Mesenchymal stem cell of the bone marrow (primary cell): ENCODE measurements around a stretch of chr2.

DNA sequence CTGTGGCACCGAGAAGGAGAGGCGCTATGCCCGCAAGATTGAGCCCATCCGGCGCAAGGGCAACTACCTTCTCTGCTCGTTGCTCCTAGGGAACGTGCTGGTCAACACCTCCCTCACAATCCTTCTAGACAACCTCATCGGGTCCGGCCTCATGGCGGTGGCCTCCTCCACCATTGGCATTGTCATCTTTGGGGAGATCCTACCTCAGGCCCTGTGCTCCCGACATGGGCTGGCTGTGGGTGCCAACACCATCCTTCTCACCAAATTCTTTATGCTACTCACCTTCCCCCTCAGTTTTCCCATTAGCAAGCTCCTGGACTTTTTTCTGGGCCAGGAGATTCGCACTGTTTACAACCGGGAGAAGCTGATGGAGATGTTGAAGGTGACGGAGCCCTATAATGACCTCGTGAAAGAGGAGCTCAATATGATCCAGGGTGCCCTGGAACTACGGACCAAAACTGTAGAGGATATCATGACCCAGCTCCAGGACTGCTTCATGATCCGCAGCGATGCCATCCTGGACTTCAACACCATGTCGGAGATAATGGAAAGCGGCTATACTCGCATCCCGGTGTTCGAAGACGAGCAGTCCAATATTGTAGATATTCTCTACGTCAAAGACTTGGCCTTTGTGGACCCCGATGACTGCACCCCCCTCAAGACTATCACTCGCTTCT is 1.1 kb downstream of the CNNM4 start:
- CAGE, long polyA plus RNA = no peak

- CAGE, long polyA plus RNA = no peak
Measured at GRCh38 chr2:96800929-96801151, 15.2 kb upstream of the CNNM3 start.

GRCh38 chr2:96868874-96869692 is 797 bp downstream of the SEMA4C start:
- CAGE, long polyA plus RNA = no peak

DNA sequence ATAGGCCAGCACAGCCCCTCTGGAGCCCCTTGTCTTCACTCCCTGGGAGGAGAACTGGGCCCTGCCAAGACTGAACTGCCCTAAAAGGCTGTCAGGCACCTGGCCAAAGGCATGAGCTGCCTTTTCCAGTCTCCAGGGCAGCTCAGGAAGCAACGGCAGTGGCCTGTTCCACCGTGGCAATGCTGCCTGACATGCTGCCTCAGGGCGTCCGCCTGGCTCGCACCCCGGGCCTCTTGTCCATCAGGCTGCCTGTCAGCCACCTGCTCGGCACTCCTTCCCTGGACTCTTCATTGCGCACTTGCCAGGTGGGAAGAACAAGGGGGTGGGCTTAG is 37.9 kb upstream of the SEMA4C start:
- CAGE, long polyA plus RNA = no peak

- CAGE, long polyA plus RNA = no peak
Measured at GRCh38 chr2:96927483-96928744, 58.0 kb upstream of the SEMA4C start.

GRCh38 chr2:96950006-96950801 is 36.2 kb downstream of the FAM178B start:
- CAGE, long polyA plus RNA = no peak

DNA sequence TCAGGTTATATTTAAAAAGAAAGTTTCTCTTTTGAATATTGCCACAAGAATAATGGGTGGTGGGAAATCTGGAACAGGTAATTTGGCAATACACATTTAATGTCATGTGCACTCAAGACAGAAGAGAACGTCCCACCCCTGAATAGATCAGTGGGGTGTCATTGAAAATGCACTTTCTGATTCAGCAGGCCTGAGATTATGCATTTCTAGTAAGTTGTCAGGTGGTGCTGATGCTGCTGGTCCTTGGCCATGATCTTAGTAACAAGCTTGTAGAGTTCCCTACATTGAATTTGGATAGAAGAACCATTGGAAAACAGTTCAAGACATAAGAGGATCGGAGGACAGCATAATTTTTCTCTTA is 70.6 kb downstream of the ANKRD36 start:
- CAGE, long polyA plus RNA = no peak

- CAGE, long polyA plus RNA = no peak
Measured at GRCh38 chr2:97550957-97551617, 38.6 kb downstream of the ANKRD36B start.

DNA sequence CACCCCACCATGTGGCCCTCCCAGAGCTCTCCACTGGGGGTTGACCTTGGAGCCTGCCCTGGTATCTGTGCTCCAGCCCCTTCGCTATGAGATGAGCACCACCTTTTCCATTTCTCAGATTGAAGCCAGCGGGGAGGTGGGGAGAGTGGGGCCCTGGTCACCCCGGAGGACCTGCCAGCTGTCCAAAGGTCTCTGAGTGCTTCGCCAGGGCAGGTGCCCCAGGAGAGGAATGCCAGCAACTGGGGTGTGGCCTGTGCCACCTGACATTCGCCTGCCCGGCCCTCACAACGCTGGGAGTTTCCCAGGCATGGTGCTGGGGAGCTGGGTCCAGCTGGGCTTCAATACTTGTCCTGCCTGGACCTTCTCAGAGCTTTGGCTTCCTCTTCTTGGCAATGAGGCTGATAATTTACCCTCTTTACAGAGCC is 5.9 kb upstream of the ZAP70 start:
- CAGE, long polyA plus RNA = no peak

DNA sequence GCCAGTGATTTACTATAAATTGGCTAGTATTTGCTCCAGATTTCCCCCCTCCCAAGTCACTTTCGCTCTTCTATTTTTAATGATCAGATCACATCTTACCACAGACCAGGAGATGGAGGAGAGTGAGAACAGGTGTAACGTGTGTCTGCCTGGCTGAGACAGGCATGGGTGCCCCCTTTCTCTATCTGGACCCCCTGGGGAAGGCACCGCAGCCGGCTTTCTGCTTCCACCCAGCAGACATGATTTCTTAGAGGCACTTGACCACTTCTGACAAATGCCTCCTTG is 46.8 kb downstream of the ZAP70 start:
- CAGE, long polyA plus RNA = no peak

- CAGE, long polyA plus RNA = no peak
Measured at GRCh38 chr2:97786906-97787822, 73.8 kb downstream of the ZAP70 start.

DNA sequence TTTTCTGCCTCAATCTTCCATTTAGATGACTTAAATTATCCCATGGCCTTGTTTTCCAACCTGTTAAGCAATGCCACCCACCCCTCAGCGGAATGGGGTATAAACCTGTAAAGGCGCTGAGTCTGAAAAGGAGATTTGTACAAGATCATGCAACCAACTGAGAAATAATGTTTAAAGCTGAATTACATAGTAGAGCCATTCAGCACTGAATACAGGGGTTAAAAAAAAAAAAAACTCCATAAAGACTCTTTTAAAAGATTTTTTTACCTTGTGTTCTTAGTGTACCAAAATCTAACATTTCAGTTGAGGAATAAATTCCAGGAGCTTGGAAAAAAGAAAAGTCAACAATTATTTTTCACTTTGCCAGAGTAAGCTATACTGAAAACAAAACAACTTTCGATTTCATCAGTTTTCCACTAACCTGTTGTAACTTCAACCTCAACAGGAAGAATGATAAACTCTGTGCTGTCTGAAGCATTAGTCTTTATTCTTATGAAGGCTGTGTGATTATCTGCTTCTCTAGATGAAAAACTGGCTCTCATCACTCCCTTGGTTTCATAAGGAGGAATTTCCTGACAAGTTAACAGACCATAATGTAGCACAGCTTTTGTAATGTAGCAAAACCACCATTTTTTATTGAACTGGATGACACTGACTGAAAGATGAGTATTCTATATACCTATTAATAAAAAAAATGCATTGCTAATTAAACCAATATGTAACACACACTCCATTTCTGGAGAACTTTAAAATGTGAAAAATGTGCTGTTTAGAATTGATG is 121.2 kb downstream of the ZAP70 start:
- CAGE, long polyA plus RNA = no peak

DNA sequence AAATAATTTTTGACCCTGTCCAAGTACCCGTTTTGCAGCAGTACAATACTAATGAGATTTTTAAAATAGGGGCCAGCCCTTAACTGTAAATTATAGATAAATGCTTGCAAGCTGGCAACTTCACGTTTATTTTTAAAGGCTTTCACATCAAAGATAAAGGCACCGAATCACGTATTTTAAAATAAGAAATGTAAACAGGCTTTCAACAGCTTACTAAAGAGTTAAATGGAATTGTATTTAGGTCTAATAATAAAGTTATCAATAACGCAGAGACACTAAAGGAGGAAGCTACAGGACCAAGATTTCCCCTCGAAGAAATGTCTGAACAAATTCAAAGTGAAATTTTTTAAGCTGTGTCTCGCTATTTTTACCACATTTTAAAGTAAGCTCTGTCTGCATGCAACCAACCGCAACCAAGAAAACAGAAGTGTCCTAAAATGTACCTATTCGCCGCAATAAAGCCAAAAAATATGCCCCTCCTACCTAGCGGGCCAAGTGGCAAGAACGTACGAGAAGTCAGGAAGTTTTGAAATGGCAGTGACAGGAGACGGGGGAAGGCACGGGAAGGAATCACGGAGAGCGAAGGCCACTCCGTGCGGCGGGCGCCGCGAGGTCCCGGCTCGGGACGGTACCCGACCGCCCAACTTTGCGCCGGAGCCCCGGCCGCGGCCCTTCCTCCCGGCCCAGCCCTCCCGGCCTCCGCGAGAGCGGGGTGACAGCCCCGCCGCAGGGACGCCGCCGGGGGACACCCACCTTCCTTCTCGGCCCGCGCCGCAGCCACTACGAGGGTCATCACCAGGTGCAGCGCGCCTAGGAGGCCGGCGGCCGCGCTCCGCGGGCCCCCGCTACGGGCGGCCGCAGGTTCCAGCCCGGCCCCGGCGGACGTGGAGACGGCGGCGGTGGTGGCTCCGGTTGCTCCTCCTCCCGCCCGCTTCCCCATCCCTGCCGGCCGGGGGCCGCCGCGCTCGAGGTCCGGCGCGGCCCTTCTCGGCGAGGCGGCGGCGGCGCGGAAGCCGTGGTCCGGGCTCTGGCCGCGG is 707 bp downstream of the TMEM131 start:
- CAGE, long polyA plus RNA = no peak

- CAGE, long polyA plus RNA = no peak
Measured at GRCh38 chr2:98017380-98017792, 21.6 kb upstream of the TMEM131 start.

GRCh38 chr2:98070080-98070712 is 16.8 kb upstream of the VWA3B start:
- CAGE, long polyA plus RNA = no peak

- CAGE, long polyA plus RNA = no peak
Measured at GRCh38 chr2:98158140-98158848, 71.3 kb downstream of the VWA3B start.

- CAGE, long polyA plus RNA = no peak
Measured at GRCh38 chr2:98507735-98508628, 63.3 kb downstream of the INPP4A start.

DNA sequence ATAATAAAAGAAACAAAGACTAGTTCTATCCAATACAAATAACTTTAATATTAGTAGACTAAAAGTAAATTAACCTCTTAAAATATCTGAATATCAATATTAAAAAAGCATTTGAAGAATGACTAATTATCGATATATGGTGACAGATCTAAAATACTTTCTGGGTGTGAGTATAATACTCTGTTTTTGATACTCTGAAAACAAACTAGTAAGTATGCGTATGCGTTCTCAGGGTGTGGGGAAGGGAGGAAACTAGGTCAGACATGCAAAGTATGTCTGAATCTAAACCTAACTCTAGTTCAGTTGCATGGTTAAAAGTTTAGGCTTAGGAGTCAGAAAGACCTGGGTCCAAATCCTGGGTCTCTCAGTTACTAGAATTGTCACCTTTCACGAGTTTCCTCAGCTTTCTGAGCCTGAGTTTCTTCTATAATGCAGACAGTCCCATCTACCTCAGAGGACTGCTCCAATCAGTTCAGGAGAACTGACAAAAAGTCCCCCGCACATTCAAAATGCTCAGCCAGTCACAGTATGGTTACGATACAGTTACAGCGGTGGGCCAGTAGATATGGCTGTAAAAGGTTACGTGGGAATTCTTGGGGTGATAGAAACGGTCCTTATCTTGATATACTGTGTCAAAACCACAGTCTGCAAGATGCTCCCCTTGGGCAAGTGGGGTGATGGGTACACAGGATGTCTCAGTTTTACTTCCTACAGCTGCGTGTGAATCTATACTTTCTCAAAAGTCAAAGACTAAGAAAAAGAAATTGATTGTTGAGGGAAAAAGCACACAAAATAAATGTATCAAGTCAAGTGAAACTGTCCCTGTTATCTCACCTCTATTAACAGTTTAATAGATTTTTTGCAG is 29.2 kb downstream of the UNC50 start:
- CAGE, long polyA plus RNA = no peak

DNA sequence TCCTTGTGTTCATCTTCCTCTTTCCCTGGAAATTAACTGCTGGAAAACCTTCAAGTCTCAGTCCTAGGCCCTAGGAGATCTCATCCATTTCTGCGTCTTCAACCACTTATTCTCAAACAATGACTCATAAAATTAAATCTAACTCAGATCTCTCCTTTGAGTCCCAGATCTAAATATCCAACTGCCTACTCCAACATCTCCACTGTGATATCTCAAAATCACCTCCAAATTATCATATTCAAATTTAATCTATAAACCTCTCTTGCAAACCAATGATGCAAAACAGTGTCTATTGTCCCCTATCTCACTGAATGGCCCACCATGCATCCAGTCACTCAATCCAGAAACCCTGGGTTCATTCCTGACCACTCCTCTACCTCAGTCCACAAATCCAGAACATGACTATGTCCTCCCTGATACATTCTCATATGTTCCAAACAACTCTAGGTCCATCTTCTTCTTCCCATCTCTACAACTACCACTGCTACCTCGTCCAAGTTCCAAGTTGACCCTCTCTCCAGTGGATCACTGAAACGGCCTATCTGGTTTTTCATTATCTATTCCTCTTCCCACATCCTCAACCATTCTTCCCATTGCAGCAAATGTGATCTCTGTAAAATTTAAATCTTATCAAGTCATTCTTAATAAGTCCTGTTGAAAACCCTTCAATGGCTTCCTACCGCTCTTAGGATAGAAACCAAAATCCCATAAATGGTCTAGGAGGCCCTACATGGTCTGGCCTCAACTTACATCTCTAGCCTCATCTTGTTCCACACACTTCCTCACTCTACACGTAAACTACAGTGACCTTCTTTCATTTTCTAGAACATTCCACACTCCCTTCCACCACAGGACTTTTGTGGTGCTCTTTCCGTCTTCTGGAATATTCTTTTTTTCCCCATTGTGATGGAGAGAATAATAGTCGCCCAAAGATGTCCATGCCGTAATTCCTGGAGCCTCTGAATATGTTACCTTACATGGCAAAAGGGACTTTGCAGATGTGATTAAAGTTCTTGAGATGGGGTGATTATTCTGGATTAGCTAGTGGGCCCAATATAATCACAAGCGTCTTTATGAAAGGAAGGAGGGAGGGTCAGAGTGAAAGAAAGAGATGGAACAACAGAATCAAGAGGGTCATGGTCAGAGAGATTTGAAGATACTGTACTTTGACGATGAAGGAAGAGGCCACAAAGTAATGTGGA is 59.8 kb downstream of the MGAT4A start:
- CAGE, long polyA plus RNA = no peak

DNA sequence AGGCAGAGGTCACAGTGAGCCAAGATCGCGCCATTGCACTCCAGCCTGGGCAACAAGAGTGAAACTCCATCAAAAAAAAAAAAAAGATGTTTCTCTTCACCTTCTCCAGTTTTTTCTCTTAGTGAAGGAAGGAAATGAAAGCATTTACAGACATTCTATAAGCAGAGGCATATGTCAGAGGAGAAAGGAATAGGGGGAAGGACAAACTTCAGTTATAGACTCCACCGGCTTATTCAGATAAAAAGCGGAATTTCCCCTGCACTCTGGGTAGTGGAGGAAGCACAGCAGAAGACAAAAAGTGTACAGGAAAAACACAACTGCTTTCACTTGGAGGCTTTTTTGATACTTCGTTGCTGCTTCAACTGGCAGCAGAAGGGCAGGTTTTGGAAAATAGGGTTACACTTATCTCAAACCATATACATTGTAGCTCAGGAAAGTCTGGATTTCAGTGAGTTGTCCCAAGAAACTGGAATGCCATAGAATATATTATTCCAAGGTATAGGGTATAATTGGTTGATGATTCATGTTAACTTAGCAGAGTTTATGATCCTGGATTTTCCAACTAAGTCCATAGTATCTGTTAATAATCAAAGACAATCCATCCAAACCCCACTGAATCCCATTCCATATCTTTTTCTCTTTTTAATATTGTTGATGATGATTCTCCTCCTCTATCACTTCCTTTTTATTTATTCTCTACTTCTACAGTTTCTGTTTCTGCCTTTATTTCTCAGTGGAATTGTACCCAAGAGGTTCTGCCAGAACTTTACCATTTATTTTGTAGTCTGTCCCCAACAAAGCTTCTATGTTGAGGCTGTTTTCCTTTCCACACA is 3.4 kb upstream of the MGAT4A start:
- CAGE, long polyA plus RNA = no peak